Cardiac atrium fibroblast (primary cell): Measurements from ENCODE around the genes KNOP1, LYRM1, CRYM, VWA3A and EEF2K.

DNA sequence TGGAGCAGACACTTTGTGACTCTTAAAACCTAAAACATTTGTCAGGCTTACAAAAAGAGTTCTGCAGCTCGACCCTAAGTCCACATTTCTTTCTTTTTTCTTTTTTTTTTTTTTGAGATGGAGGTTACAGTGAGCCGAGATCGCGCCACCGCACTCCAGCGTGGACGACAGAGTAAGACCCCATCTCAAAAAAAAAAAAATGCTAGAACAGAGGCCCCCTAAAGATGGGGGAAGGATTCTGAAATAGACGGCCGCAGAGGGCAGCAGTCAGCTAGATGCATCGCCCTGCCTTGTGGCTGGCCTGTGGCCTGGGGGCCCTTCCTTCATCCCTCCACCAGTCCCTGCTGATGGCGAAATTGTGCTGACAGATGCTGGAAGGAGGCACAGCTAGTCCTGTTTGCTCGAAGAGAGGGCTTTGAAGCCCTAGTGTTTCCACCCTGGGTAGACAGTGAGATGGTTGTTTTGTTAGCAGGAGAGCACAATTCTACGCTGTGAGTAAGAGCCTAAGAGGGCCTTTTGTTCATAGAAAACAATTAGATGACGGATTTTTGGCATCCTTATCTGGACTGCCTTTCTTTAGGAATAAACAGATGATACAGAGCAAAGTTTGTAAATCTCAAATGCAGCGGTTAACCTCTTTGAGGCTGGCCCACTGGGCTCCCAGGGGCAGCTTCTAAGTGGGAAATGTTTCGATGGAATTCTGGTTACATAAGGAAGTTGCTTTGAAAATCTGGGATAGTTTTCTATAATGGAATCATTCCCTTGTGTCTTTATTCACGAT is 22.9 kb downstream of the VPS35L start:
- RAMPAGE, long total RNA: no peak

DNA sequence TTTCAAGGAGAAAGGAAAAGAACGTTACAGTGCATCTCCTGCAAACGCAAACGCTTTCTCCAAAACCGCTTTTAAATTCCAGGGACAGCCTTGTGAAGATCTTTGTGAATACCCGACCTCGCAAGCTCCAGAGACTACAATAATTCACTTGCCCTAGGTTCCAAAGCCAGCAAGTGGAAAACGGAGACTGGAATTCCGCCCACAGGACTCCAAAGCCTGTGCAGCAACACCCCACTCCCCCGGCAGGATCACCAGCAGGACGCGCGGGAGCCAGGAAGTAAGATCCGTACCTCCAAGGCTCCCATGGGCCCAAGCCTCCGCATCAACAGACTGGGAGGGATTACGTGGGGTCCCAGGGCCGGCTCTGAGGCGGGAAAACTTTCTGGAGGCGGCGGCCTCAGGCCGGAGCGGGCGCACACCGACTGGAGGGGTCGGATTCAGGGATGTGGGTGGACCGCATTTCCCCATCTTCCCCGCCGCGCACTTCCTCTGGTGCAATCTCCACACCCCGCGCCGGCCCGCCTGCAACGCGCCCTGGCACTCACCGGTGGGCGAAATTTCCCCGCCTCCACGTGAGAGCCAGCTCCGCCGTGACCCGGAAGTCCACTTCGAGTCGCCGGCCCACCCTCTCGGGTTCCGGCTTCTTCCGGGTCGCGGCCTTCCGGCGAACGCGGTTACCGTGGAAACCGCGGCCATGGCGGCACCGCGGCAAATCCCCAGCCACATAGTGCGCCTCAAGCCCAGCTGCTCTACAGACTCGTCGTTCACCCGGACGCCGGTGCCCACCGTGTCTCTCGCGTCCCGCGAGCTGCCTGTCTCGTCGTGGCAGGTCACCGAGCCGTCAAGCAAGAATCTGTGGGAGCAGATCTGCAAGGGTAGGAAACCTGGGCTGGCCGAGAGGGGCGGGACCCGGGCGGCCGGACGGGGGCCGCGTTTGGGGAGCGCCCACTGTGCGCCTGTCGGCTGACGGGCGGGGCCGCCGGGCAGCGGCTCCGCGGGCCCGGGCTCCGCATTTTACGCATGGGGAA is at the start of gene KNOP1:
KNOP1 (minus strand) TSS at position 615 of the 1,028 bp plus-strand sequence.
- RAMPAGE, long total RNA: no peak

GRCh38 chr16:19805826-19806305 is 78.8 kb downstream of the GPRC5B start:
- RAMPAGE, long total RNA: no peak

- RAMPAGE, long total RNA: no peak
Observed at GRCh38 chr16:19840543-19841148, 44.0 kb downstream of the GPRC5B start.

DNA sequence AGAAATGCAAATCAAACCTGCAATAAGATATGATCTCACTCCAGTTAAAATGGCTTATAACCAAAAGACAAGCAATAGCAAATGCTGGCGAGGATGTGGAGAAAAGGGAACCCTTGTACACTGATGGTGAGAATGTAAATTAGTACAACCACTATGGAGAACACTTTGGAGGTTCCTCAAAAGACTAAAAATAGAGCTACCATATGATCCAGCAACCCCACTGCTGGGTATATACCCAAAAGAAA is 43.1 kb downstream of the GP2 start:
- RAMPAGE, long total RNA: no peak

DNA sequence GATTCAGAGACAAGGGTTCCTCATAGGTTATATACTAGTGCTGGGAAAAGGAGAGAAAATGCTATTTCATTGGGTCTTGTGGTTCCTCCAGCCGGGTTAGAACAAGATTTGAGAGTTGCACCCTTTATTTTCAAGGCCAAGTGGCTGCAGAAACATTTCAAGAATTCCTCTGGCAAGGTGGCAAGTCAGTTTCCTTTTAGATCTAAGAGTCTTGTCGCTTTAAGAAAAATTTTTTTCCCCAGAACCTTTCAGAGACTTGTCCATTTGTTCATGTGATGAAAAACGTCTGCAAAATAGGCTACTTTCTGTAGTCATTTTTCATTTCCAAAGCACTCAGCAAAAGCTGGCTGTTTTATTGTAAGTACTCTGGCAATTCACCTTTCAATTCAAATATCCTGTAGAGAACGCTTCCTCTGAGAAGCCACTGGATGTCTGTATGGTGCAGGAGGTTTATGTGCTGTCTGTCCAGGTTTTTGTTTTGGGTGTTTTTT is 6.7 kb downstream of the THUMPD1 start:
- RAMPAGE, long total RNA: no peak

- RAMPAGE, long total RNA: no peak
Observed at GRCh38 chr16:20860529-20860944, 39.6 kb downstream of the DCUN1D3 start.

GRCh38 chr16:20900195-20900963 is at the start of gene LYRM1:
Gene LYRM1 (plus strand): TSS chr16:20900771.
- RAMPAGE, long total RNA: start-site peak on the minus strand at chr16:20900322-20900360, 38 and 6 reads in 2 replicates; start-site peak on the plus strand at chr16:20900781-20900905, 46 and 25 reads in 2 replicates

DNA sequence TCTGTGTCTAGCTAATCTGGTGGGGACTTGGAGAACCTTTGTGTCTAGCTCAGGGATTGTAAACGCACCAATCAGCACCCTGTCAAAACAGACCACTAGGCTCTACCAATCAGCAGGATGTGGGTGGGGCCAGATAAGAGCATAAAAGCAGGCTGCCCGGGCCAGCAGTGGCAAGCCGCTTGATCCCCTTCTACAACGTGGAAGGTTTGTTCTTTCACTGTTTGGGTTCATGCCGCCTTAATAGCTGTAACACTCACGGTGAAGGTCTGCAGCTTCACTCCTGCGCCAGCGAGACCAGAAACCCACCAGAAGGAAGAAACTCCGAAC is 2.7 kb upstream of the DNAH3 start:
- RAMPAGE, long total RNA: no peak

GRCh38 chr16:21265331-21265978 is 12.6 kb downstream of the CRYM start:
- RAMPAGE, long total RNA: no peak

- RAMPAGE, long total RNA: no peak
Observed at GRCh38 chr16:21277855-21278905, at the start of gene CRYM. Gene CRYM (minus strand): TSS chr16:21278290.

DNA sequence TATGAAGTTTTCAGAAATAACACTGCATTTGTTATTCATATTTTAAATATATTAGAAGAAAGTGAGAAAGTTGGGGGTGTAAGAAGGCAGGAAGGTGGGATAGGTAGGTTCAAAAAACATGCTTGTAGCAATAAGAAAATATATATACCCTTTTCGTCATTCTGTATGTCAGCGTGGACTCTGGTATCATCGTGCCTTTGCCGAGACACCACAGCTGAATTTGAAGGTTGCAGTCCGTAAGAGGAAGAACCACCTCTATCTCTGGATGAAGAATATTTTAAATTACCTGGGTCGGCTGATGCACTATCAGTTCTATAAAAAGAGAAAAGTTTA is 115.2 kb upstream of the METTL9 start:
- RAMPAGE, long total RNA: no peak

- RAMPAGE, long total RNA: no peak
Observed at GRCh38 chr16:21519652-21520012, 79.7 kb upstream of the METTL9 start.

- RAMPAGE, long total RNA: no peak
Observed at GRCh38 chr16:21819969-21820787, 37.4 kb downstream of the NPIPB4 start.

DNA sequence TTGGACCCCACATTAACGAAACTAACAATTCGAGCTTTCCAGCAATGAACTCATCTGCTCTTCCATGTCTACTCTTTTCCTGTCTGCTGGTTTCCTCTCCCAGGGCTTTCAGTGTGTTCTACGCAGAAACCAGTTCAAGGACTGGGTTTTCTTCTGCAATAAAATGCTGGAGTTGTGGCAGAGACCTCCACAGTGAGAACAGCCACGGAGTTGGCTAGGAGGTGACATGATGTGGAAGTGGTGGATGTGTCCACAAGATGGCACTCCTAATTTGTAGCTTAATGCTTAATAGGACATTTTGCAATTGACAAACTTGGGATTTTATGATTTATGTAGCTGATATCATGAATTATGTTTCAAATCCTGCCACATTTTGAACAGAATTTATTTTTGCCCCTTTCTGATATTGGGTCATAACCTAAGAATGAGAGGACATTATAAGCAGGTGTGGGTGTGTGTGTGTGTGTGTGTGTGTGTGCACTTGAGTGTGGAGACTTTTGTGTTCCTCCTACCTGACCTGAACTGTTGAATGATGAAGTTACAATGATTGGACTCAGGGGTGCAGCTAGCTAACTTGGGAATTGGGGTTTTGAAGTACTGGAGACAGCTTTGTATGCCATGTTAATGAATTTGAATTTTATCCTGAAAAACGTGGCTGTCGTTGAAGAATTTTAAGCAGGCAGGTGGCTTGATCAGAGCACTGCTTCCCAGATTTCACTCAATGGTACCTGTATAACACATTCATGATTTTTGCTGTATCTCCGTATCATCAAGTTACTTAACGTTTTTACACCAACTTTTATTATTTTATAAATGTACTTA is 2.0 kb upstream of the UQCRC2 start:
- RAMPAGE, long total RNA: no peak

- RAMPAGE, long total RNA: no peak
Observed at GRCh38 chr16:22008612-22009127, 759 bp downstream of the MOSMO start.

GRCh38 chr16:22045691-22046298 is 37.9 kb downstream of the MOSMO start:
- RAMPAGE, long total RNA: no peak

DNA sequence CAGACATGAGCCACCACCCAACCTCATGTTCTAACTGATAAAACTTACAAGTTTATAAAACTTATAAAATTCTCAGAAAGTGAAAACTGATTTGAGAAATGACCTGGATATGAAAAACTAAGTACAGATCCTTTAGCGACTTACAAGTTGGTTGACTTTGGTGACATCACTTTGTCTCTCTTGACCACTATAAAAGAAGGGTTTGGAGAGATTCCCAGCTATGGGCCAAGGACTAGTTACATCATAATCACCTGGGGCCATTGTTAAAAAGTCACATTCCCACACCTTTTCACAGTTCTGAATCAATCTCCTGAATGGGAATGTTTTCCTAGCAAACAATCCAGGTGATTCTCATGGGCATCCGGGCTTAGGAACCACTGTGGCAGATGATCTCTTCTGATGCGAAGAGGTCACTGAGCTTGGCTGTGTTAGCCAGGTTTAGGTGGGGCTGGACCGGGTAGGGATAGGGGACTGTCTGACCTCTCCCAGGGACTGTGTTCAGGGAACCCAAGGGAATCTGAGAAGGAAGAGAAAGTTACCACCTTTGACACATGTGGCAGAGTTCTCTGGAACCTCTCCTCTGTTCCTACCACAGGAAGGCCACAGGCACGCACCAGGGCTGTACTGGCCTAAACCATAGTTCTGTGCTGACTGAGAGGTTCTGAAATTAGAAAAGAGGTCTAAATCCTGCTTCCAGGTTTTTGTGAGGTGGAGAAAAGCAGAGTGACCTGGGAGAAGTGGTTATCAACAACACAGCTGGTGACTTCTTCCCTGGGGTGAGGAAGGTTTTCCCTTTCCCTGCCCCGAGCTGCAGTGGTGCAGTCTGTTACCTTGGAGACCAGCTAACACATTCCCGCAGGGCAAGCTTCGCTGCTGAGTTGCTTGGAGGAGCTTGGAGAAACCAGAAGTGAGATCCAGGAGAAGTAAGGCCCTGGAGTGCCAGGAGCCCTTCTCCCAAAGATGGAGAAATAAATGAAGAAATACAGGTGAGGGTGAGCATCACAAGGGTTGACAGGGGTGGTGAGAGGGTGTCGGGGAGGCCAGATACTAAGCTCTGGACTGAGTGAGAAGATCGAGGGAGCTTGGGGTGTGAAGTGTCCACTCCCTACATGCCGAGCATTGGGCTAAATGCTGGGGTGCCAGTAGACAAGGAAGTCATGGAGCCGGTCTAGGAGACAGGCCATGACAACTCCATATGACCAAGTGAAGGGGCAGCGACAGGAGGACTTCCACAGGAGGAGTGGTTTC is at the start of gene VWA3A:
VWA3A (plus strand) TSS at position 876 of the 1,248 bp plus-strand sequence.
- RAMPAGE, long total RNA: no peak

DNA sequence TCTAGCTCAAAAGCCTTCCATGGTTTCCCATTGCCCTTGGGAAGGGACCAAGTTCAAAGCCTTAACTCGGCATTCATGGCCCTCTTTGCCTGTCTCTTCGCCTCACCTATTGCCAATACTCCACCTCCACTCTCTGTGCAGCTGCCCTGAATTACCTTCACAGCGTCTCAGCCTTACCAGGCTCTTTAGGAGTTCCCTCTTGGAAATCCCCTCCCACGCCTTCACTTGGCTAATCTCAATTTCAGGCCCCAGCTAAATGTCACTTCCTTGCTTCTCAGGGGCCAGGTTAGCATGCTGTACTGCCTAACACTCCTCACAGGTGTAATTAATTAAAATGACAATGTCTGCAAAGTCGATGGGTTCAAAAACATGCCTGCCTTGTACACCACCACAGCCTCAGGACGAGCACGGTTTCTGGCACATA is 11.4 kb upstream of the EEF2K start:
- RAMPAGE, long total RNA: no peak

DNA sequence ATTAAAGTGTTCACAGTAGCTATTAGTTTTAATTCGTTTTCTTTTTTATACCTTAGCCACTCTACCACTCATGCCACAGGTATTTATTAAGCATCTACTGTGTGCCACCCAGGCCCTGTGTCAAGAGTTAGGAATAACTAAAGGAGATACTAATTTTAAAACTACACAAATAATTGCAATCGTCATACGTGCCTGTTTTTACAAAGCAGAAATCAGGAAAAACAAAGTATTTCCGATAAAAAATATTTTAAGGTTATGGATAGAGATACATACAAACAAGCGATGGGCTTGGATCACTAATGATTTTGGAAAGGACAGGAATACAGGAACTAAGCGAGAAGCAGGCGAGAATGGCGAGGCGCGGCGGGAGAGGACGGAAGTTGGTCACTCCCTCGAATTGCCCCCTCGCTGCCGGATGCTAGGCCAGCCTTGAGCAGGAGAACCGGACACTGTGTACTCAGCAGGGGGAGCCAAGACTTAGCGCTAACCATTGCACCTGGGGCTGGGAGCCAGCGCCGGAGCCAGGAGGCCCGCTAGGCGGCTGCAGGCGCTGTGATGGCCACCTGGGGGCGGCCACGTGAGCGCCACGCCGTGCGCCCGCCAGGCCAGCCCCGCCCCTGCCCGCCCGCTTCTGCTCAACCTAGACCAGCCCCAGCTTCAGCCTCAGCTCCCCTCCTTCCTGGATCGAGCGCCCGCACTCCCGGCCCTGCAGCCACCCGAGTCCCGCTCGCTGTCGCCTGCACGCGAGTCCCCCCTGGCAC is at the start of gene EEF2K:
EEF2K (plus strand) TSS at position 634 of the 761 bp plus-strand sequence.
- RAMPAGE, long total RNA: no peak